Vagina (tissue), 1 donor: ENCODE measurements around a stretch of chr14.

DNA sequence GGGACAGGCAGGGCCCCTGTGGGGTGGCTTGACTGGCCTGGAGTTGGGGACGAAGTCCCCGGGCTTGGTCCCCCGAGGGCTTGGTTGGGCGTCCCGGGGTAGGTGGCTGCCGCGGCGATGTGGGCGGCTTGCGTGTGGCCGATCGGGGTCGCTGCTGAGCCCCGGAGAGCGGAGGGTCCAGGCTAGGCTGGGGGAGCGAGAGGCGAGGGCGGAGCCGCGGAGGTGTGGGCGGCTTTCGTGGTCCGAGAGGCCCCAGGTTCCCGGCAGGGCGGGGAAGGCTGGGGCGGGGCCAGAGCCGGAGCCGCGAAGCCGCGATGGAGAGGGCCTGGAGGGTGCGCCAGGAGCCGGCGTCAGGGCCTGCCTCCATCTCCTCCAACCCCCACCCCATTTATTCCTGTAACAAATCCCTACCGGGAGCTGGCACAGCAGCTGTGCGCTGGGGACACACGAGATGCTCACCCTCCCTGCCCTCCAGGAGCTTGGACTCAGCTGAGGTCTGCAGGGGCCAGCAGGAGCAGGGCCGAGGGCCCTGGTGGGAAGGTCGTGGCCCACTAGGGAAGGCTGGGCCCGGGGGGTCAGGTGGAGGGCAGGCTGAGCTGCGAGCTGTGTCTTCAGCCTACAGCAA is 28.6 kb upstream of the GPR132 start:
- PRO-cap, result bidirectional peak, plus-strand start at position 292 of the sequence, minus-strand start at position 156 of the sequence
- RAMPAGE, long total RNA, result no peak

DNA sequence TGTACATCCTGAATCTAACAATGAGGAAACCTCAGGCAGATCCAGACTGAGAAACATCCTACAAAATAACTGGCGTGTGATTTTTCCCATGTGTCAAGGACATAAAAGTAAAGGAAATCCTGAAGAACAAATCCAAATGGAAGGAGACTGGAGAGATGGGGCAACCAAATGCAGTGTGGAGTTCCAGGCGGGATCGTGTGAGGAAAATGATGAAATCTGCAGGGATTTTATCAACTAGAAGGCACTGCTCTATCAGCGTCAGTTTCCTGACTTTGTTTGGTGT is 43.1 kb upstream of the GPR132 start:
- PRO-cap, result no peak
- RAMPAGE, long total RNA, result no peak

DNA sequence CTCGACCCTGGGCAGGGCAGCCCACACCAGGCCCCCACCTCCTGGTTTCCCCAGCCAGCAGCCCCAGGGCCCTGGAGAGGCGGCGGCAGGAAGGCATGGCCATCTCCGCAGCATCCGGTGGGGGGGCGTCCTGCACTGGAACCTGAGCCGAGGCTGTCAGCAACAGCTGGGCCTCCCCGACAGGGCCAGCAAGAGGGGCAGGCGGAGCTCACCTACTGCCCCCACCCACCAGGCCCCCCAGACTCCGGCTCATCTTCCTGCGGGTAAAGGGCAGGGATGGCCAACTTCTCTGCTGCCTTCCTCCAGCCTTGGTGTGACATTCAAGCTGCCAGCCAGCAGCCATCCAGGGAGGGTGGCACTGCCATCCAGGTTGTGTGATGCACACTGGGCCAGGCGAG is 15.1 kb downstream of the JAG2 start:
- PRO-cap, result no peak
- RAMPAGE, long total RNA, result no peak

DNA sequence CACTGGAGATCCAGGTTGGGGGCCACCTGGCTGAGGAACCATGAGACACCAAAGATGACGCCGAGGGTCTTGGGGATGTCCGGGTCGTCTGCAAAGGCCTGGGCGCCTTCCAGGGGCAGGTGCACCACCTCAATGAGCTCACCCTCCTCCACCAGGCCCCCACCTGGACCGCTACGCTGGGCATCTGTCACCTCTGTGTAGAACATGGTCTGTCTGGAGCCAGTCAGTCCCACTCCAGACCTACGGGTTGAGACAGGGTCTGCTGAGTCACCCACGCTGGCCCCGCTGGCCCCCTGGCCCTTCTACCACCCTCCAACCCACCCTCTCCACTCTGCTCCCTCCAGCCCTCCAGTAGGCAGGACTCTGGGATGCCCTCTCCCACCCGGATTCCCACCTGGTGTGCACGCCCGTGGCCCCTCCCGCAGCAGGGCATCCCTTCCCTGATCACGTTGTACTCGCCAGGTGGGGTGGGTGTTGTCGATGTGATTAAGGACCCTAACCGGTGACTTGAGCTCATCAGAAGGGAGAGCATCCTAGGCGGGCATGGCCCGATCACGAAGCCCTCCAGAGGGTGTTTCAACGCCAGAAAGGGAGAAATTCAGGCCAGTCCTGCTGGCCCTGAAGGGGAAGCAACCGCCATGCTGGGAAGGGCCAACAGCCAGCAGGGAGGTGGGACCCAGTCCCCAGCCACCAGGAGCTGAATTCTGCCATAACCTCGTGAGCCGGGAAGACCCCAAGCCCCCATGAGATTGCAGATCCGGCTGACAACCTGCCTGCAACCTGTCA is 4.6 kb upstream of the JAG2 start:
- PRO-cap, result no peak
- RAMPAGE, long total RNA, result no peak

DNA sequence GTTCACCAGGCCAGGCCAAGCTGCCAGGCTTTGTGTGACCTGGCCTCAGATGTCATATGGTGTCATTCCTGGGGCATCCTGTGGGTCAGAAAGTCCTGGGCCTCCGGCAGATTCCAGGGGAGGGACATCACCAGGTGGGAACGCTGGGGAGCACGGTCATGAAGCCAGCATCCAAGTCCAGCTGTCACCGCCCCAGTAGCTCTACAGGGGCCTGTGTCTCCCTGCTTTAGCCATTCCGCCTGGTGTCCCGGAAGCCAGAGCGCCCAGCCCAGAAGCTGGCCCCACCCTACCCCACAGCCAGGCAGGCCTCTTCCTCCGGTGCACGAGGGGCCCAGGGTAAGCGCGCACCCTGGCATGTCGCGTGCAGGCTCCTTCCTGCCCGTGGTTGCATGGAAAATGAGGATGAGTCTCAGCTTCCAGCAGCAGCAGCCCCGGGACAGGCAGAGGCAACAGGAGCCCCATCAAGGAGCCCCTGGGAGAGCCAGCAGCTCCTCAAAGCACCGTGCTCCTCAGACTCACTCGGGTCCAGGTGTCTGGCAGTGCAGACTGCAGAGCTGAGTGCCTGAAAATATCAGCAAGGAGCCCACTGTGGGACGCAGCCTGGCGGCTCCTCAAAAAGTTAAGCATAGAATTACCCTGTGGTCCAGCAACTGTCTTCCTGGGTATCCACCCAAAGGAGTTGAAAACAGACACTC is 1.6 kb upstream of the NUDT14 start:
- PRO-cap, result no peak
- RAMPAGE, long total RNA, result no peak

- PRO-cap, result no peak
- RAMPAGE, long total RNA, result start-site peak on the minus strand at chr14:105221549-105221916, 23 reads
Observed at GRCh38 chr14:105221354-105222258, 26.7 kb upstream of the BTBD6 start.

- PRO-cap, result no peak
- RAMPAGE, long total RNA, result no peak
Observed at GRCh38 chr14:105255135-105255585, 6.8 kb downstream of the BTBD6 start.

DNA sequence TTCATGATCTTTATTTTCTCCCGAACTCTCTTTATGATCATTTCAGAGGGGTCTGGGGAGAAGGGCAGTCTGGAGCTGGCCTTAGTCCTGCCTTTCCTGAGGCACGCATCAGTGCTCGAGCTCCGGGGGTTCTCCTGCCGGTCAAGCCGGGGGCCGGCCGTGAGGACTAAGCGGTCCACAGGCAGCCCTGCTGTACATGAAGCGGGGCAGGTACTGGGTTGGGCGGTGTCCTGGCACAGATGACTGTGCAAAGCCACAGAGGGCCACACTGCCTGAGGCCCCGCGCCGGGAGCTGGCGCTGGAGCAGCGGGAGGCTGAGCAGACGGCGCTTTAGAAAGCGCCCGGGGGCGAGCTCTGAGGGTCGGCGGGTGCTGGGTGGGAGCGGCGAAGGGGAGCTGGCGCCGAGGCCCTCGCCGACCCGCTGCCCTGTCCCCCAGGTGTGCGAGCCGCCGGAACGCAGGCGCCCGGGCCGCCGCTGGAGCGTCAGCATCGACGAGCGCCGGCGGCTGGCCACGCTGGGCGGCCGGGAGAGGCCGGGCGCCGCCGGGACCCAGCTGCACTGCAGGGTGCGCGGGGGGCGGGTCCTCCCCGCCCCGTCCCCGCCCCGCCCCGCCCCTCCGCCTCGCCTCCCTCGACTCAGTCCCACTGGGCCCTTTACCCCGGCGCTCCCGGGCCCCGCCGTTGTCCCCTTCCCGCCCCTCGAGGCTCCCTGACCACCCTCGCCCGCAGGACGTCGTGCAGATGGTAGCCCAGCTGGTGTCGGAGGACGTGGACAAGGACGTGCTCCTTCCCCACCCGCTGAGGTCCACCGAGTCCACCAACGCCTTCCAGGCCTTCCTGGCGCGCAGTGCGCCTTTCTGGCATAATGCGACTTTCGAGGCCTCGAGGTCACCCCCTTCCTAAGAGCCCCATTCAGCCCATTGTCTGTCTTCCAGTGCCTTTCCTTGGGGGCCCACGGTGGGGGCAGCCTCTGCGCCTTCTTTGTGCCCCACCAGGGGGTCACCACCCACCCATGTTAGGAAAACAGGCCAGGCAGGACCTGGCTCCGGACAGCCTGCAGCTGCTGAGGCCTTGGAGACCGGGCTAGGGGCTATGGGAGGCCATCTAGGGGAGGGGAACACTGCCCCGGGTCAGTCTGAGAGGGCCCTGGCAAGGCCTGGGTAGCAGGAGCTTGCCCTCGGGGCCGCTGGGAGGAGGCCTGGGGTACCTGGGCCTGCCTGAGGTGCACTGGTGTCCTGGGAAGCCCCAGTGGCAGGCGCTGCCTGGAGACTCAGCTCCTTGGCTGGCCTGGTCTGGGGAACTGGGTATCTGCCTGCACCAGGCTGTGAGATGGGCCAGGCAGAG is 8.2 kb upstream of the MTA1 start:
- PRO-cap, result no peak
- RAMPAGE, long total RNA, result no peak

DNA sequence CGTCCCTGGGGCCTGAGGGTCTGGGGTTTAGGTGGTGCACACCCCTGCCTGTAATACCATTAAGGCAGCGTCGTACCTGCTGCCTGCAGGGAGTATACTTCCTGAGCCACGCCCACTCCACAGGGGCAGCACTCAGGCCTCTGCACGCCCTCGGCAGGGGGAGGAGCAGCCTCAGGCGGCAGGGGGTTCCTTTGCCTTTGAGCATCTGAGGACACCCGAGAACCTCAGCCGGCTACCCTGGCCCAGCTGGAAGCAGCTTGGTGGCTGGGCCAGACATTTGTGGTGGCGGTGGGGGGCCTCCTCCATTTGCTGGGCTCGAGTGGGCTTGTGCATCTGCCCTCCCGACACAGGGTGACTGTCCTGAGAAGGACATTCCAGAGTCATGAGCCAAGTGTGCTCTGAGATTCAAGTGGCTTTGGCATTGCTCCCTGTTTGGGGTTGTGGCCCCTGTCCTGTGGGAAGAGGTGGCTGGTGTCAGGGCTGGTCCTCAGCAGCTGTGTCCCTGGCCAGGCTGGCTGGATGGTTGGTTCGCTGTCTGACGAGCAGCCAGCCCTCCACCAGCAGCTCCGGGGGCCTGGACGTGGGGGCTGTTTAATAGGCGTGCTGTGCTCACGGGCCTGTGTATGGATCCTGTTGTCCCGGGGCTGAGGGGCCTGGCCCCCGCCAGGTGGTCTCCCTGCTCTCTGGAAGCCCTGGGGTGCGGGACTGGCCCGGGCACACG is 9.0 kb upstream of the CRIP2 start:
- PRO-cap, result no peak
- RAMPAGE, long total RNA, result no peak

GRCh38 chr14:105467047-105467934 is 7.3 kb upstream of the CRIP2 start:
- PRO-cap, result no peak
- RAMPAGE, long total RNA, result no peak

- PRO-cap, result no peak
- RAMPAGE, long total RNA, result no peak
Observed at GRCh38 chr14:105473179-105473589, 1.4 kb upstream of the CRIP2 start.

DNA sequence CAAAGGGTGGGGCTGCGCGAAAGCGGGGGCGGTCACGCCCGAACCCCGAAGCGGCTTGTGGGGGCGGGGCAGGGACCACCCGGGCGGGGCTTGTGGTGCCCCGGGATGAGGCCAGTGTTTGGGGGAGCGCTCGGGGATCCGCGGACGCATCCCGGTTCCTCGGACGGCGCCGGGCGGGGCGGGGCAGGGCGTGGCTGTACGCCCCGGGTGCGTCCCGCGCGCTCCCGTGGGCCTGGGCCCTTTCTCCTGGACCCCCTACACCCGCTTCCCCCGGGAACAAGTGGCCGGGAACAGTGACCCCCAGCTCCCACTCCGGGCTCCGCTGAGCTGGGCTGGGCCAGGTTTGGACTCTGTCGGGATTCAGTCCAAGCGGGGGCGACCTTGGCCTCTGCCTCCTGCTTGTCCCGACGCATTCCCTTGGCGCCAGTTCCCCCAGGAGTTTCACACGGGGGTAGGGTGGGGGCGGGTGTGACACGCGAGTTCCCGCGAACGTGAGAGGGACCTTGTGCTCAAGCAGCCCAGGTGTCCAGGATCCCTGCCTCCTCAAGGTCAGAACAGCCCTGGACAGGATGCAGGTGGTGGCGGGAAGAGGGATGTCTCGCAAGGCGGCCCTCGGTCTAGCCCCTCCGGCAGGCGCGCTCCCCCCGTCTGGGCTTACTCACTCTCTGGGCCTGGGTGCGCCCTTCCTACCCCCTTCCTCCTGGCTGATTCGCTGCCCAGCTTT is 613 bp downstream of the CRIP2 start:
- PRO-cap, result bidirectional peak, plus-strand start outside the sequence, minus-strand start at position 650 of the sequence
- RAMPAGE, long total RNA, result no peak

- PRO-cap, result bidirectional peak, plus-strand start at chr14:105475859, minus-strand start at chr14:105475721; bidirectional peak, plus-strand start at chr14:105476025, minus-strand start at chr14:105475973; unidirectional peak, minus-strand start at chr14:105476219
- RAMPAGE, long total RNA, result no peak
Observed at GRCh38 chr14:105475796-105476474, 1.3 kb downstream of the CRIP2 start.

DNA sequence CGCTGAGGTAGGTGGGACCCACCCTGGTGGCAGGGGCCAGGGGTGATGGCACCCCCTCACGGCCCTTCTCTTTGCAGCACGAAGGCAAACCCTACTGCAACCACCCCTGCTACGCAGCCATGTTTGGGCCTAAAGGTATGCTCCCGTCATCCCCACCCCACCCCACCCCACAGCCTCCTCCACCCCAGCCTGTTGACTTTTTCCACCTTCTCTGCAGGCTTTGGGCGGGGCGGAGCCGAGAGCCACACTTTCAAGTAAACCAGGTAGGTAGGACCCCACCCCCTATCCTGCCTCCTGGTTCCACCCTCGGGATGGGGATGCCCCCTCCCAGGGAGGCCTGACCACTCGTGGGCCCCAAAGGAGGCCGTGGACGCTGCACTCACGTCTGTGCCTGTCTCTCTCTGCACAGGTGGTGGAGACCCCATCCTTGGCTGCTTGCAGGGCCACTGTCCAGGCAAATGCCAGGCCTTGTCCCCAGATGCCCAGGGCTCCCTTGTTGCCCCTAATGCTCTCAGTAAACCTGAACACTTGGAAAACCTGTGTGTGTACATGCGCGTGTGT is 1.6 kb downstream of the CRIP1 start:
- PRO-cap, result no peak
- RAMPAGE, long total RNA, result no peak

DNA sequence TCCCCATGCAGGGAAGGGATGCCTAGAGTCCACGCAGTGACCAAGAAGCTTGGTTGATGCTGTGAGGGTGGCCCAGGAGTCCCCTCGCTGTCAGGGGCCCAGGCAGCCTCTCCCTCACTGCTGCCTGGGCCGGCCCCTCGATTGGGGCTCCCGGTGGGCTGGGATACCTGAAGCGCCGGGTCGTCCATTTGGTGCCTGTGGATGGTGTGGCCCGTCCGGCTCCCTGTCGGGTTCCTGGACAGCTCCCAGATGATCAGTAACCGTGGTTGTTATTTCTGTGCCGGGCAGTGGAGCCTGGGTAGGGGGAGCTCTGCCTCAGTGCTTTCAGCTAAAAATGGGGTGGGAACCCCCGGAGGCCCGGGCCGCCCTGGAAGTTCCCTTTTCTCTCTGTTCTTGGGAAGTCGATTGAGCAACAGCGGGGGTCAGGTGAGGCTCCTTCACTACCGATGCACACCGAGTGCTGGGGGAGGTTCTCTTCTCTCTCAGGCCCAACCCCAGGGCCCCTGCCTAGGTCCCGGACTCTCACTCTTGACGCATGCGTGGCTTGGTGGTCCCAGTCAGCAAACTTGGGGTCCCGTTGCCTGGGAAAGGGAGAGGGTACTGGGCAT is 78.6 kb downstream of the TMEM121 start:
- PRO-cap, result no peak
- RAMPAGE, long total RNA, result no peak

DNA sequence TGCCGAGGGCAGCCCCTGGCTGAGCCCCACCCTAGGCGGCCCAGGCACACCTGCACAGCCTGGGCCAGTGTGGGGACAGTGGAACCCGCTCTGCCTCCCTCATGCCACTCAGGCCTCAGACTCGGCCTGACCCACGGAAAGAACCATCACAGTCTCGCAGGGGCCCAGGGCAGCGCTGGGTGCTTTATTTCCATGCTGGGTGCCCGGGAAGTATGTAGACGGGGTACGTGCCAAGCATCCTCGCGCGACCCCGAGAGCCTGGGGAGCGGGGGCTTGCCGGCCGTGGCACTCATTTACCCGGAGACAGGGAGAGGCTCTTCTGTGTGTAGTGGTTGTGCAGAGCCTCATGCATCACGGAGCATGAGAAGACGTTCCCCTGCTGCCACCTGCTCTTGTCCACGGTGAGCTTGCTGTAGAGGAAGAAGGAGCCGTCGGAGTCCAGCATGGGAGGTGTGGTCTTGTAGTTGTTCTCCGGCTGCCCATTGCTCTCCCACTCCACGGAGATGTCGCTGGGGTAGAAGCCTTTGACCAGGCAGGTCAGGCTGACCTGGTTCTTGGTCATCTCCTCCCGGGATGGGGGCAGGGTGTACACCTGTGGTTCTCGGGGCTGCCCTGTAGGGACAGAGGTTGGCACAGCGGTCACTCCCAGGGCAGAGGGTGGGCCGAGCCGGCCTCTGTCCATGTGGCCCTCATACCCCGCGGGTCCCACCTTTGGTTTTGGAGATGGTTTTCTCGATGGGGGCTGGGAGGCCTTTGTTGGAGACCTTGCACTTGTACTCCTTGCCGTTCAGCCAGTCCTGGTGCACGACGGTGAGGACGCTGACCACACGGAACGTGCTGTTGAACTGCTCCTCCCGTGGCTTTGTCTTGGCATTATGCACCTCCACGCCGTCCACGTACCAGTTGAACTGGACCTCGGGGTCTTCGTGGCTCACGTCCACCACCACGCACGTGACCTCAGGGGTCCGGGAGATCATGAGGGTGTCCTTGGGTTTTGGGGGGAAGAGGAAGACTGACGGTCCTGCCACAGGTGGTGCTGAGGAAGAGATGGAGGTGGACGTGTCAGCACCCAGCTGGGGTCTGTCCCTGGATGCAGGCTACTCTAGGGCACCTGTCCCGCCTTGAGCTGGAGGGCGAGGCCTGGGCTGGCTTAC is 116.9 kb downstream of the TMEM121 start:
- PRO-cap, result no peak
- RAMPAGE, long total RNA, result no peak

- PRO-cap, result no peak
- RAMPAGE, long total RNA, result no peak
Observed at GRCh38 chr14:105706251-105706997, 180.0 kb downstream of the TMEM121 start.

DNA sequence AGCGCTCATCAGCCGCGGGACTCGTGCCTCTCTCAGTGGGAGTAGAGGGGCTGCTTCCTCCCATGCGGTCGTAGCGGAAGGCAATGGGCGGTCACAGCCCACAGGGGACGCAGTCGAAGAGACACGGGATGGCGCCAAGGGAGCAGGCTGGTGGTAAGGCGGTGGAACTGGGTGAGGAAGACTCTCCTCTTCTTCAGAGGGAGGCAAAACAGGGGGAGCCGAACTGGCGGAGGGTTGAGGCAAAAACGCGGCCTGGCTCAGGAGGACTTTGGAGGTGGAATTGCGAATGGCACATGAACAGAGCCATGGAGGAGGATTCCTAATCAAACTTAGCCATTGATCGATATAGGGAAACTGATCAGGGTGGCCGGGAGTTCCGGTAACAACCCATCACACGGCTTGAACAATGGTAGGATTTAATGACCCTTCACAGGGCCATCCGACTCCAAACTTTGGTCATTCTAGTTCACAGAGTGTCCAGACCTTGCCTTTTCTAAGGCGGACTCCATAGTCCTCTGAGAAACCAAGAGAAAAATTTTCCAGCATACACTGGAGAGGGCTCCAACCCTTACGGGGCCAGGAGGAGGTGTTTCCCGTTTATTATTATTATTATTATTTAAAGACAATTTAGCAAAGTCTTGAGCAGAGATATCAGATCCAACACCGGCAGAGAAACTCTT is 677.9 kb downstream of the TMEM121 start:
- PRO-cap, result no peak
- RAMPAGE, long total RNA, result no peak

DNA sequence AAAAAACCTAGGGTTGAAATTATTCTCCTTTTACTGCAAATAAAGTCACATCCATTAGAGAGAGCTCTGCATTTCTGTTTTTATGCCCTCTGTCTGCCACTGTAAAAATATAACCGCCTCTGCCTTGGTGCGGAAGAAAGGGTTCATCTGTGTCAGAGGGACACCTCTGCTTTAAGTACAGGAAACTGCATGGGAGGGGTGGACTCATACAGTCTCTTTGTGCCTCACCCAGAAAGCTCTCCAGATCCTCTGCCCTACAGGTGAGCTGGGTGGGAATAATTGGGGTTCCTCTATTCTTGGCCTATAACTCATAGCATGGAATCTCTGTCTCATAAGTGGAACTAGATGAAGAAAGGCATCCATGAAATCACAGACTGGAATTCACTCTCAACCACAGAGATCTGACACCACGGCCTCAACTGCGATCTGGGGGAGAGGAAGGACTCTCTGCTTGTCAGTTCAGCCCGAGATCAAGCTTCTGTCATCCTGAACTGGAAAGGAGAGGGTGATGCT is 702.2 kb downstream of the TMEM121 start:
- PRO-cap, result no peak
- RAMPAGE, long total RNA, result no peak

- PRO-cap, result no peak
- RAMPAGE, long total RNA, result no peak
Observed at GRCh38 chr14:106511478-106512021, 985.2 kb downstream of the TMEM121 start.